ENCODE data around the gene COLQ.

DNA sequence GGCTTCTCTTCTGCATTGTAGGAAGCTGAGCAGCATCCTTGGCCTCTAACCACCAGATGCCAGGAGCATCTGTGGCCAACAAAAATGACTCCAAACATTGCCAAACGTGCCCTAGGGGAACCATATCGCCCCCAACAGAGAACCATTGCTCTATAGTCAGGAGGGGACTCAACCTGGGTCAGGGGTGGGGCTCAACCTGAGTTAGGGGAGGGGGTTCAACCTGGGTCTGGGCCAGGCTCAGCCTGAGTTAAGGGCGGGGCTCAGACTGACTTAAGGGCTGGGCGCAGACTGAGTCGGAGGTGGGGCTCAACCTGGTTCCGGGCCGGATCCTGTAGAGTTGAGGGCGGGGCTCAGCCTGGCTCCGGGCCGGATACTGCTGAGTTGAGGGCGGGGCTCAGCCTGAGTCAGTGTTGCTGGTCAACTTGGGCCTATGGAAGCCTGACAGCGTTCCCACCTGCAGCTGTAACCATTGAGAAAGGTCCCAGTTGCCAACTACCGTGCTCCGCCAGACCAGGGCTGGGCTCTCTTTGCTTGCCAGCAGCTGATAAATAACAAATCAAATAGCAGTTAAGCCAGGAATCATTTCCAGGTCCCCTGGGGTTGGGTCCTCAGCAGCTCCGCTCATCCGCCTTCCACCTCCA, 7.6 kb downstream of the GRIP2 start:
- PRO-cap, result no peak
- RAMPAGE, long total RNA, 4 experiments, result no peak in any of the 4 experiments

DNA sequence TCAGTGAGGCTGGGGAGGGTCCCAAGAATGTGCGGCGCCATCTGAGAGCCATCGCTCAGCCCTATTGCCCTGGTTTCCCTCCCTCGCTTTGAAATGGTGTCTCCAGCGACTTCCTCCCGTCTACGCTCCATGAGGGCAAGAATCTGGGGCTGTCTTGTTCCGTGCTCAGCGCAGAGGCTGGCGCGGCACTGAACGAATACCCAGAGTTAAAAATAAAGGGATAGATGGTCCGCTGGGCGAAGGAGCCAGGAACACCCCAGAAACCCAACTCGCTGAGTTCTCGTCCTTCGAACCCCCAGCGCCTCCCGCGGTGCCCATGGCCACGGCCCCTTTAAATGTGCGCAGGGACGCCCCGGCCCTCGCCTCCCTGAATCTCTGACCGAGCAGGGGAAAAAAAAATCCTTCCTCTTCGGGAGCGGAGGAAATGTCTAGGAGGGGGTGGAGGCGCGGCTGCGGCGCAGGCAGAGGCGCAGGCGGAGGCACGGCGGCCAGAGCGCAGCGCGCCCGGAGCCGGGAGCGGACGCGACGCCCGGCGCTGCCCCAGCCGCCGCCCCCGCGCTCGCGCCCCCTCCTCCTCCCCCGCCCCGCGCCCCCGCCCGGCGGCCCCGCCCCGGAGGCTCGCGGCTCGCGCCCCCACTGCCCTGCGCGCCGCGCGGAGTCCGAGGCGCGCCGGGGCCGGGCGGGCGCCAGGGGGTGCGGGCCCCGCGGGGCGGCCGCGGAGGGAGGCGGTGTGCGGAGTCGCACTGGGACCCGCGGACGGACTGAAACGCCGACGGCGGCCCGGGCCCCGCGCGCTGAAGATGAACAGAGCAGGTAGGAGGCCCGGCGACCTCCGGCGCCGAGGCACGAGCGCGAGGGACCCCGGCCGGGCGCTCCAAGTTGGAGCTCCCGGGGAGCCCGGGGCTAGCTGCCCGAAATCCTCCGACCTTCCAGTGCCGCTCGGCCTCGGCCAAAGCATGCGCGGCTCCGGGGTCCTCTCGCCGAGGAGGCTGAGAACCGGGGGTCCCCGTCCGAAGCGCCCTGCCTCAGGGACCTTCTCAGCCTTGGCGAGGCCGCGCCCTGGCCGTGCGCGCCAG, 8.4 kb upstream of the FGD5 start:
- PRO-cap, result bidirectional peak, plus-strand start at position 491 of the sequence, minus-strand start at position 333 of the sequence
- RAMPAGE, long total RNA, 4 experiments, result no peak in any of the 4 experiments

- PRO-cap, result no peak
- RAMPAGE, long total RNA, 4 experiments, result no peak in any of the 4 experiments
These were observed 41.7 kb downstream of the NR2C2 start for GRCh38 chr3:14988985-14989527.

GRCh38 chr3:15063169-15063762, 1.8 kb downstream of the MRPS25 start:
- PRO-cap, result no peak
- RAMPAGE, long total RNA, 4 experiments, result no peak in any of the 4 experiments

GRCh38 chr3:15107299-15107957, 8.5 kb upstream of the RBSN start:
- PRO-cap, result no peak
- RAMPAGE, long total RNA, 4 experiments, result no peak in any of the 4 experiments

DNA sequence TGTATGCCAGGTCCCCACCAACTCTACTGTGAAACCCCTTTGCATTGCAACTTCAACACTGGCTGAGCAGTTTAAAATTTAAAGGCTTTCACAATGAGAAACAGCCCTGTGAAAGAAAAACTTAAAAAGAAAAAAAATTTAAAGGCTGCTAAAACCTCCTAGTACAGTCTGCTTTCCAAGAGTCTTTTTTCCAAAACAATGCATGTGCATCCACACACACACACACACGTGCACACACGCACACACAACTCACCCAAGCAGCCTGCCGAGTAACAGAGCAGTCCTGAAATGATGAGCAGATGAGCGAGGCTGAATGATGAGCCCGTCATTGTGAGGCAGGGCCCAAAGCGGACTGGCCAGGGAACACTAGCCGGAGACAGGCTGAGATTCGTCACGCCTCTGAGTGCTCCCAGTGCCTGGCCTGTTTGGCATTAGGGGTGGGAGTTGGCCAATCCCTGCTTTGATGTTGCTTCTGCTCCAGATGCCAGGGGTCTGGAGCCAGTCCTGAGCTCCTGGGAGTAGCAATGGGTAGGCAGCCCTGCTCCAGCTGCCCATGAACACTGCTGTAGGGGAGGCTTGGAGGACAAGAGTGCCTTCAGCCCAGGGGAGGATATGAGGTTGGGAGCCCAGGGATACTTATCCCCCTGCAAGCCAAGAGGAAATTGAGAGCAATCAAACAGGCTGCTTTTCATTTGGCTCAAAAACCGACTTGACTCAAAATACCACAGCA, 23.1 kb downstream of the COLQ start:
- PRO-cap, result no peak
- RAMPAGE, long total RNA, 4 experiments, result no peak in any of the 4 experiments

DNA sequence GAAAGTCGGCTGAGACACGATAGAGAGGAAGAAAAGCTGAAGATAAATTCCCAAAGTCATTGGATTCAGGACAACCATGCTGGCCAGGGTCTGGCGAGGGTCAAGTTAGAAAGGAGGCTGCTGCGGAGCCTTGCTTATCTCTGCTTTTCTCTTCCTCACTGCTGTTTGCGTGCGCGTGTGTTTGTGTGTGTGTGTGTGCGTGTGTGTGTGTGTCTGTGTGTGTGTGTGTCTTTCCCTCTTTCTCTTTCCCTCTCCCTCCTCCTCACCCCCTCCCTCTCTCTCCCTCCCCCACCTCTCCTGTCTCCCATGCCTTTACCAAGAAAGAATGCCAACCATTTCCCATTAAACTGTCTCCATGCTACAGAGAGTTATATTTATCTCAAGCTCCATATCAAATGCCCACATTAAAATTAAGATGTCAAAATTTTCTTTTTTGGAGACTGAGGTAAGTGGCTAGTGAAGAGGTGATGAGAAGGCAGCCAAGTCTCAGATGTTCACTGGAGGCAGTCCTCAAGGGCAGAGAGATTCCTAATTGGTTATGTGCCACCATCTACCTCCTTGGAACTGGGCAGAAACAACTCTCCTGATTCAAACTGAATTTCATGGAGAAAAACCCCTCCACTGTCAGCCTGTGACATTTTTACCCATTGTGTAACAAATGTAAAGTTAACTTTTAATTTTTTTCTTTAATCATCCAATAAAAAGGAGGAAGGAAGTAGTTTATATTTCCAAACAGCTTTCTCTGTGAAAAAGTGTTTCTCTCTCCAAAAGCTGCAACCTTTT, at the start of gene COLQ:
TSS of gene COLQ (minus strand) at position 159 of the 783 bp plus-strand sequence.
- PRO-cap, result no peak
- RAMPAGE, long total RNA, 4 experiments, result no peak in any of the 4 experiments

GRCh38 chr3:15529610-15530046, 8.1 kb upstream of the COLQ start:
- PRO-cap, result no peak
- RAMPAGE, long total RNA, 4 experiments, result no peak in any of the 4 experiments

DNA sequence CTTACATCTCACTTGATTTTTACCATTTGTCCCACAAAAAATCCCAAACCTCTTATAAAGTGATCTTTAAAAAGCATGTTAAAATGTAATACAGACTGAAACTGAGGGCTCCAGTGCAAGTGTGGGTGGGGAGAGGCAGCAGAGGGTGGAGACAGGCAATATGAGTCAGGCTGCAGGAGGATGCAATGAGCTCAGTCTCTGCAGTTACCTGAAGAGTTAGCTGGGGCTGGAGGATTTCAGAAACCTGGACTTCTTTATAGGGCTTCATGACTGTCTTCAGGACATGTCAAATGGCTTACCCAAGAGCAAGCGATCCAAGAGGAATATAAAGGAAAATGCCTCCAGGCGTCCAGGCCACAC, 14.3 kb upstream of the COLQ start:
- PRO-cap, result no peak
- RAMPAGE, long total RNA, 4 experiments, result no peak in any of the 4 experiments

GRCh38 chr3:15651178-15651639, 49.7 kb downstream of the BTD start:
- PRO-cap, result no peak
- RAMPAGE, long total RNA, 4 experiments, result no peak in any of the 4 experiments

DNA sequence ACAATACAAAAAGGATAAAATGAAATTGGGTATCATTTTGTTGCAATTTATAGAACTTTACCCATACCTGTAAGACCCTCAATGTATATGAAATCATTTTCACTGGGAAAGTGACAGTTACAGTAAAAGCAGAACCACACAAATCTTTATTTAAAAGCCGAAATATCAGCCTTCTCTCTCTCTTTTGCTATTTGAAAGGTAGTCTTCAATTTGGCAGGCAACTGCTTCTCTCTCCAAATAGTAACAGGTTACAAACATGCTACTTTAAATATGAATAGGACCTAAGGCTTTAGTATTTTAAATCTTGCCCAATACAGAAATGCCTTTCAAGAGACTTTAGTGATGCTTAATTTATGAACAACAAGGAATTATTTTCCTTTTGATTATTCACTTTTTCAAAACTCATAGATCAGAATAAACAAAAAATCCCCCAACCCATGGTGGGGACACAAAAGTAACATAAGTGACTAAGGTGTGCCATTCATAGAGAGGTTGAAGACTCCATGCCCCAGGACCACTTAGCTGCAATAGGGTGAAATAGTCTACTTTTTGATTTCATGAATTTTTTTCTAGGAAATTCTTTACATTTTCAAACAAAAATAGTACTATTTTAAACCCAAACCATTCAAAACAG, 67.4 kb downstream of the BTD start:
- PRO-cap, result no peak
- RAMPAGE, long total RNA, 4 experiments, result no peak in any of the 4 experiments

- PRO-cap, result no peak
- RAMPAGE, long total RNA, 4 experiments, result no peak in any of the 4 experiments
These were observed 123.5 kb upstream of the GALNT15 start for GRCh38 chr3:16050792-16051602.

DNA sequence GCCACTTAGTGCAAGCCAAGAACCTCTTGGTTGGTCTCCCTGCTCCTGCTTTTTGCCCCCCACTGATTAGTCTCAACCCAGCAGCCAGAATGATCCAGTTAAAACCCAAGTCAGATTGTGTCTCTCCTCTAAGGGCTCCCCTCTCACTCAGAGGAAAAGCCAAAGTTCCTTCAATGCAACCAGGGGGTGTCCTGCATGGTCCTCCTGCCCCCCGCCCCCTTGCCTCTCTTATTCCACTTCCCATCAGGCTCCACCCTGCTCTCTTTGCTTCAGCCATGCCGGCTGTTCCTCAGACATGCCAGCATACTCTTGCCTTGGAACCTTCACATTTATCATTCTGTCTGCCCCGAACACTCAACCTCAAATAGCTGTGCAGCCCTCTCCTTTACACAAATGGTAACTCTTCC, 948 bp upstream of the GALNT15 start:
- PRO-cap, result unidirectional peak, minus-strand start at position 149 of the sequence
- RAMPAGE, long total RNA, 4 experiments, result no peak in any of the 4 experiments

DNA sequence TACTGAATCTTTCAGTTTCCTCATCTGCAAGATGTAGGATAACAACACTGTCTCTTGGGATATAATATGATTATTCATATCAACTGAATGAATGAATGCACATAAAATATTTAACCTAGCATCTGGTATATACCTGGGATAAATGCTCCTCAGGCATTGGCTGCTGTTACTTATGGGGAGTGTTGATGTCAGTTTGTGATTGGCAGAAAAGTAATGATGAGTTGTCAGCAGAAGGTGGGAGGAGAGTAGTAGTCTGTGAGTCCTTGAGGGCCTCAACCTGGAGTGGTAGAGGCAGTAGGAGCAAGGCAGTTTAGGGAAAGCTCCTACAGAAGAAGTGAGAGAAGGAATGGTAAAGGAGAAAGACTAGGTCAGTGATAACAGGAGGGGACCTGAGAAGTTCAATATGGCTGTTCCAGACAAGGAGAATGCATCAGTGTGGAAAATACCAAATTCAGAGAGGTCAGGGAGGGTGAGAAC, 18.4 kb downstream of the OXNAD1 start:
- PRO-cap, result no peak
- RAMPAGE, long total RNA, 4 experiments, result no peak in any of the 4 experiments

DNA sequence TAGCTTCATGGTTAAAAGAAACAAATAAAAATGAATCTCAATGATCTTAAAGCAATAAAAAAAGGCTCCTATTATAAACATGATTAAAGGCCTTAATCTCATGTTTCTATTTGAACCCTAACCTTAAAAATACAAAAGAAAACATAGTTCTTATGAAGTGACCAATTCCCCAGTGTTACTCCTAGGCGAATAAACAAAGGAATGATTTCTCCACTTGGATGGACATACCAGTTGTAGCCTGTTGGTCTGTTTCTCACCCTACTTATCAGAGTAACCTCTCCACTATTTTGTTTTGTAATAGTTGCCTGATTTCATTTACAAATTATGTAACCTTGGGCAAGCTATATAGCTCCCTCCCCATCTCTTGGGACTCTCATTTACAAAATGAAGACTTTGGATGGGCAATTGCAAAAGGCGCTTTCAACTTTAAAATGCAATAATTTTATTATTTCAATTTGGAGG, 74.4 kb downstream of the RFTN1 start:
- PRO-cap, result unidirectional peak, plus-strand start at position 376 of the sequence
- RAMPAGE, long total RNA, 4 experiments, result no peak in any of the 4 experiments

- PRO-cap, result no peak
- RAMPAGE, long total RNA, 4 experiments, result no peak in any of the 4 experiments
These were observed 32.2 kb downstream of the RFTN1 start for GRCh38 chr3:16481348-16481647.

GRCh38 chr3:16489667-16490560, 23.6 kb downstream of the RFTN1 start:
- PRO-cap, result no peak
- RAMPAGE, long total RNA, 4 experiments, result no peak in any of the 4 experiments

DNA sequence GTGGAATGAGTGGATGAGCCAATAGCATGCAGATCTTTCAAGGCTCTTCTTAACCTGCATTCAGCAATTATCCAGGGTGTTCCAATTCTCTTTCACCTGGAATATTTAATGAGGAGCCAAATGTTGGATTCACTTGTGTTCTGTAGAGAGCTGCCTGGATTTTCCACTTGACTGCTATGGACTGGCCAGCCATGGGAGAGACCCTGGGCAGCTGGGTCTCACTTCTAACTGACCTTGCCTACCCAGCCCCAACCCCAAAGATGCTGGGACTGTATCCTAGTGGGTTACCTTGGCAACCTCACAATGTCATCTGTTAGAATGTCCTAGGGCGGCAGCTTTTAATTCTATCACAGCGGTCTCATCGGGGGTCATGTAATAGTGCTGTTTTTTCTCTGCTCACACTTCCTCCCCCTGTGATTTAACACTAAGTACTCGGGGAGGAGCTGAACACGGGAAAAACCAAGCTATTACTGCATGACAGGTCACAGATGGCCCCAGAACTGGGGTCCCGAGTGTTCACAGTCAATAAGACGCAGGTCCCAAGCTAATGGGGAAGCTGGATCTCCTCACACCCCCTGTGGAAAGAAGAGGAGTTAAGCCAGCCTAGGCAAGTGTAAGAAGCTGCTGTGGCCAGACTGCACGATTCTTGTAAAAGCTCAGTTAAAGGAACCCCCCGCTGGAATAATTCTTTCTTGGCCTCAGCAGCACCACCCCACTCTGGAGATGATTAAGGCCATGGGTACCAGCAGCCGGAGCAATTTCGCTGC, 2.3 kb upstream of the RFTN1 start:
- PRO-cap, result no peak
- RAMPAGE, long total RNA, 4 experiments, result no peak in any of the 4 experiments

DNA sequence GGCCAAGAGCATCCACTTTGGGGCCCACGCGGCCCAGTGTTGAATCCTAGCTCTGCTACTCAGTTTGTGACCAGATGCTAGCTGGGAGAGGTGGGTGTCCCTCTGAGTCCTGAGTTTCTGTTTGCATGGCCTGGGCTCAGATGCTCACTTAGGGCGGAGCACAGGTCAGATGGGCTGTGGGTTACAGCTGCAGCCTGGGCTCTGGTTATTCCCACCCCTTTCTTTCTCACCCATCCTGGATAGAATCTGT, 44.9 kb upstream of the PLCL2 start:
- PRO-cap, result no peak
- RAMPAGE, long total RNA, 4 experiments, result no peak in any of the 4 experiments

DNA sequence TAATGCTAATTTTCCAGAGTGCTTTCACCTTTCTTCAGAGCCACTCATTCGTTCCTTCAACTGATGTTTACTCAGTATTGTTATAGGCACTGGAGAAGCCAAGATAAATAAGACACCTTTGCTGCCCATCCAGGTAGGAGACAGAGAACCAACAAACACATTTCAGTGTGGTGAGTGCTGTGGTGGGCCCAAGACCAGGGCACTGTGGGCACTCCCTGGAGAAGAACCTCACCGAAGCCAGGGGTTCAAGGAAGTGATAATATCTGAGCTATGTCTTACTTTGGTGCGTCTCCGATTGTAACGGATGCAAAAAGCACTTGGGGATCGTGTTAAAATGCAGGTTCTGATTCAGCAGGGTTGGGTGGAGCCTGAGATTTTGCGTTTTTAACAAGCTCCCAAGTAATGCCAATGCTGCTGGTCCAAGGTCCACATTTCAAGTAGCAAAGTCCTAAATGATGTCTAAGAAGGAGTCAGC, 41.9 kb upstream of the PLCL2 start:
- PRO-cap, result no peak
- RAMPAGE, long total RNA, 4 experiments, result no peak in any of the 4 experiments